CD14-positive monocyte (primary cell): ENCODE results near the gene ADGRF1.

DNA sequence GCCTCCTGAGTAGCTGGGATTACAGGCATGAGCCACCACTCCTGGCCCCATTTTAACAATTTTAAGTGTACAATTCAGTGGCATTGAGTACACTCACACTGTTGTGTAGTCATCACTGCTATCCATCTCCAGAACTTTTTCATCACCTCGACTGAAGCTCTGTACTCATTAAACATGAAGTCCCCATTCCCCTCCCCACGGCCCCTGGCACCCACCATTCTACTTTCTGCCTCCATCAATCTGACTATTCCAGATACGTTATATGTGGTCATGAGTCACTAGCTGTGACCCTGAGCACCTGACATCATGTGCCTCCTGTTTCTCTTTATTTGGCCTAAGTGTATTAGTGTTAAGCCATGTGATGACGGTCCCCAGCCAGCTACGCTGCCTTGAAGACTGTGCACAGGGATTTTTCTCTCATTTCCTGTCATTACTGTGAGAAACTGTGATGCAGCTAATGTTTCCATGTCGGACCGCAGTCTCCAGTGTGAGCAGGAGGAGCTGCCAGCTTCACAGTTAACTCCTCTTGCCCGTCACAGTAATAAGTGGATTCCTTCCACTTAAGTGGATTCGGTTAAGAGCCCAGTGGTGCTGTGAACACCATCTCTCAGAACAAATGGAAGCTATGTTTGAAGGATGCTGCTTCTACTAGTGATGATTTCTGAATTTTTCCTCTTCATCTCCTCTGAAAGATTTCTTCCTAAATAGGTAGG, 9.9 kb upstream of the SPATS1 start:
- CAGE, long polyA plus RNA: no peak

GRCh38 chr6:44445441-44446127, 58.1 kb downstream of the CDC5L start:
- CAGE, long polyA plus RNA: no peak

DNA sequence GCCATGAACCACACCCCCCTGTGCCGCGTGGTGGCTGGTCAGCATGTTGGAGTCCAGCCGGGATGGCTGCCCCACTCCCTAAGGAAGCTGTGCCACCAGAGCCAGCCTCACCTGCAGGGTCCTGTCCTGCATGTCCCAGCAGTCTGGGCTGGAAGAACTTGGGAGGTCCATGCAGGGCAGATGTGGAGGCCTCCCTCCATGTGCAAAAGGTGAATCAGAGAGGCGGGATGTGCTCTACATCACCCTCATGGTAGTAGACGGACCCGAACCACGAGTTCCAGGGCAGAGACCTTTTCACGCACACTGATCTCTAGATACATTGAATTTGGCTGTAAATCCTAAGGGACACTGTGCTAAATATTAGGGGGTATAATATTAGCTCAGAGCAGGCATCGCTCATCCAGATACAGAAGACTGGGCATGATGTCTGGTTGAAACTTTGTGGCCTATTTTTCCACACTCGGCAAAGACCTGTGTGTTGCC, 167.6 kb downstream of the CDC5L start:
- CAGE, long polyA plus RNA: no peak

GRCh38 chr6:44558592-44559171, 171.2 kb downstream of the CDC5L start:
- CAGE, long polyA plus RNA: no peak

DNA sequence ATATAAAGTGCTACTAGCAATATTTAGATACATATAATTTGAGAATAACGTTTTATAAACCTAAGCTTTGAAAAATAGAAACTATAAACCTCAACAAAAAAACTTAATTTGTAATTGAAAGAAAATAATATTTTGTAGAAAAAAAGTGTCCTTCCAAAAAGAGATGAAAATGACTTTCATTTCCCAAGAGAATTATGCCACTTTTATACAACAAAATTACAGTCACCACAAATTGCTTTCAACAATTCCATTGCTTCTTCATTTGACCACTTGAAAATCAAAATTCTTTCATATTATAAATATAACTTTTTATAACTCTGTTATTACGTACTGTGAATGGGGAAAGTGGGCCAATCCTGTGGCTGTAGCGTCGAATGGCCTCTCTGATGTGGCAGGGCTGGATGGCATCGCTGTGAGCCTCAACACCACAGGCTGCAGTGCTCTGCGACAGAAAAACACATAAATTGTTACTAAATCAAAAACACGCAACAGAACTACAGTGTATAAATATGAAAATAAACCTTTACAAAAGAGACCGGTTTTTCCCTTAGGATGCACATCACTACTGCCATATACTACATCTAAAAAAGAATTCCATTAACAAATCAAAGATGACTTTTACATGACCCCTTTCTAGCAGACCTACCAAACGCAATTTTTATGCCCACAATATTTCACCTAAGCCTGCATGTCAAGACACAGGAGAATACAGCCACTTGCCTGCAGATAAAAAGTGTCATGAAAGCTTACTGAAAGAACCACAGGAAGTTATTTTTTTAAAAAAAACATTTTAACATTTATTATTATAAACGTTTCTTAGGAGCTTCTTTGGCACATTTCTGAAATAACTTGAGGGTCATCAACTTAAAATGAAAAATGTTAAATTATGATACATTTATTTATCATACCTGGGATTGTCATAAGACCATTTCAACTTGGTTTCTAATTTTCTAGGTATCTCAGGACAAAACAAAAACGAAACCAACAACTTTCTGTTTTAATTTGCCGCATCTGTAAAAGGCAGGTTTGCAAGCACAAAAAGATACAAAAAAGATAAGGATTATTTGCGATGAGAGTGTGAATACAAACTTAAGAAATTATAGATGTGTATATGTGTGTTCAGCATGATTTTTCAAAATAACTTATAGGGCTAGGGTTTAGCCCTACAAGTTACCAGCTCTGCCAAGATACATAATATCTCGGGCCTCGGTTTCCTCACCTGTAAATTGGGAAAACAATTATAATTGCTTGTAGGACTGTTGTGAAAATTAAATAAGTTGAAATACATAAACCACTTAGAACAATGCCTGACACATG, 395.4 kb upstream of the RUNX2 start:
- CAGE, long polyA plus RNA: no peak

- CAGE, long polyA plus RNA: no peak
Measured at GRCh38 chr6:45062292-45063062, 265.7 kb upstream of the RUNX2 start.

- CAGE, long polyA plus RNA: no peak
Measured at GRCh38 chr6:45421814-45422797, 44.4 kb upstream of the SUPT3H start.

DNA sequence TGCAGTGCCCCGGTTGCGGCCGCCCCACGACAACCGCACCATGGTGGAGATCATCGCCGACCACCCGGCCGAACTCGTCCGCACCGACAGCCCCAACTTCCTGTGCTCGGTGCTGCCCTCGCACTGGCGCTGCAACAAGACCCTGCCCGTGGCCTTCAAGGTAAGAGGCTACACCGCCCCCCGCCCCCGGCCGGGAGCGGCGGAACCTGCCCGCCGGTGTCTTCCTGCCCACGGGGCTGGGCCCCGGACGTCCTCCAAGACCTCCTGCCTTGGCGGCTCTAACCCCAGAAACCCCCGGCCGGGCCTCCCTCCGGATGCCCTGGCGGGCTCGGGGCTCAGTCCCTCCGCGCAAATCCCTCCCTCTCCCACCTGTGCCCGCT, 45.1 kb upstream of the SUPT3H start:
- CAGE, long polyA plus RNA: no peak

- CAGE, long polyA plus RNA: no peak
Measured at GRCh38 chr6:45423178-45423692, 45.5 kb upstream of the SUPT3H start.

- CAGE, long polyA plus RNA: no peak
Measured at GRCh38 chr6:45441833-45442075, 64.0 kb upstream of the SUPT3H start.

- CAGE, long polyA plus RNA: no peak
Measured at GRCh38 chr6:45987837-45988228, 27.8 kb downstream of the CLIC5 start.

GRCh38 chr6:45988577-45989095, 27.0 kb downstream of the CLIC5 start:
- CAGE, long polyA plus RNA: no peak

DNA sequence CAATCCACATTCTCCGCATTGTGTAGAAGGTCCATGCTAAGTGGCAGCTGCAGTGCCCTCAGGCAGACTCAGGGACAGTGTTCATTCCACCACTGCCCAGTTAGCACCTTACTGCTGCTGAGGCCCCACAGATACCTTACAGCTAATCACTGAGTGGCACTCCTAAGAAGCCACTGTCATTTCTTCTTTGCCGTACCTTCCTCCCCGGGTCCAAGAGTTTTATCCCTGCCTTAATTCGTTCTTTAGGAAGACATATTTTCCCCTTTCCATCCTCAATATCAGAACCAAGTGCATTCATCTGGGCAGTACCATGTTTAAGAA, 156.7 kb downstream of the RCAN2 start:
- CAGE, long polyA plus RNA: no peak

- CAGE, long polyA plus RNA: no peak
Measured at GRCh38 chr6:46379189-46379634, 112.0 kb downstream of the RCAN2 start.

DNA sequence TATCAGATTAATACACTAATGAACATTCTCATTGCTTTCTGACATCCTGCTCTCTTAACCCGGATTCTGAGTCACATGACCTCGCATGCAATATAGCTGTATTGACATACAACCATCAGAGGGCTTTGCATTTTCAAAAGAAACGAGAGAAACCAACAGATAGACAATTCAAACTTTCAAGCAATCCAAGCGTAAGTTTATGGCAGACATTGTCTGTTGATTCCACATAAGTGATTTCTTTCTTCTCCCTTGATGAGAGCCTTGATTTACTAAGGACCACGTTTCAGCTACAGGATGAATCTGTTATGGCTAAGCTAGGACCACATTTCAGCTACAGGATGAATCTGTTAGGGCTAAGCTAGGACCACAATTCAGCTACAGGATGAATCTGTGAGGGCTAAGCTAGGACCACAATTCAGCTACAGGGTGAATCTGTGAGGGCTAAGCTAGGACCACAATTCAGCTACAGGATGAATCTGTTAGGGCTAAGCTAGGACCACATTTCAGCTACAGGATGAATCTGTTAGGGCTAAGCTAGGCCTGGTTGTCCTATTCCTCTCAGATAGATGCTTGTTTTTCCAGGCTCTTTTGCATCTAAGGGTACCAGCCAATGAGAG, 63.5 kb downstream of the RCAN2 start:
- CAGE, long polyA plus RNA: no peak

- CAGE, long polyA plus RNA: no peak
Measured at GRCh38 chr6:46510516-46511006, 19.3 kb upstream of the RCAN2 start.

DNA sequence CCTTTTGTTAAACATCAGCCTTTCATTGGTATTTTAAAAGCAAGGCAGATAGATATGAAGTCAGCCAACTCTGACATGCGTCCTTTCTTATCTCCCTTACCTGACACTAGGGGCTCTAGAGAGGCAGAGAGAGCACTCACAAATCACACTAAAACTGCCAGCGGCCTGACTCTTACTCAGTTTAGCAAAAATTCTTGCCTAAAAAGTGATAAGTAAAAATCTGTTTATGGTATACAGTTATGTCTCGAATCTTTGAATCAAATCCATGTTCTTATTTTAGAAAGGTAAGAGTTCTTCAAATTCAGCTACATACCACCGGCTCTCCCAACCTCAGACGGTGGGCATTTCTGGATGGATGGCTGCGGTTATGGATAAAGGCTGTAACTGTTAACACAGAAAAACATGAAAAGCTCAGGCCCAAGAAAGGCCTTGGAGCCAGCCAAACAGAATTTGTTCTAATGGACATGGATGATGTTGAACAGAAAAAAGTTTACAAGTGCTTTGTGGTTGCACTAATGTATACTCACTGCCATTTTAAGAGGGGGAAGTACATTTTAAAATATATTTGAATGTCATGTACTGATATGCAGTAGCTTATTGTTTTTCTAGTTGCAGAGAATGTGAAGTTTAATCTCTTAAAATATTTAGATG, 10.2 kb upstream of the TDRD6 start:
- CAGE, long polyA plus RNA: no peak

- CAGE, long polyA plus RNA: no peak
Measured at GRCh38 chr6:46903241-46903691, 18.5 kb downstream of the ADGRF5 start.

- CAGE, long polyA plus RNA: no peak
Measured at GRCh38 chr6:47041993-47042621, at the start of gene ADGRF1. Gene ADGRF1 (minus strand): TSS chr6:47042332.

DNA sequence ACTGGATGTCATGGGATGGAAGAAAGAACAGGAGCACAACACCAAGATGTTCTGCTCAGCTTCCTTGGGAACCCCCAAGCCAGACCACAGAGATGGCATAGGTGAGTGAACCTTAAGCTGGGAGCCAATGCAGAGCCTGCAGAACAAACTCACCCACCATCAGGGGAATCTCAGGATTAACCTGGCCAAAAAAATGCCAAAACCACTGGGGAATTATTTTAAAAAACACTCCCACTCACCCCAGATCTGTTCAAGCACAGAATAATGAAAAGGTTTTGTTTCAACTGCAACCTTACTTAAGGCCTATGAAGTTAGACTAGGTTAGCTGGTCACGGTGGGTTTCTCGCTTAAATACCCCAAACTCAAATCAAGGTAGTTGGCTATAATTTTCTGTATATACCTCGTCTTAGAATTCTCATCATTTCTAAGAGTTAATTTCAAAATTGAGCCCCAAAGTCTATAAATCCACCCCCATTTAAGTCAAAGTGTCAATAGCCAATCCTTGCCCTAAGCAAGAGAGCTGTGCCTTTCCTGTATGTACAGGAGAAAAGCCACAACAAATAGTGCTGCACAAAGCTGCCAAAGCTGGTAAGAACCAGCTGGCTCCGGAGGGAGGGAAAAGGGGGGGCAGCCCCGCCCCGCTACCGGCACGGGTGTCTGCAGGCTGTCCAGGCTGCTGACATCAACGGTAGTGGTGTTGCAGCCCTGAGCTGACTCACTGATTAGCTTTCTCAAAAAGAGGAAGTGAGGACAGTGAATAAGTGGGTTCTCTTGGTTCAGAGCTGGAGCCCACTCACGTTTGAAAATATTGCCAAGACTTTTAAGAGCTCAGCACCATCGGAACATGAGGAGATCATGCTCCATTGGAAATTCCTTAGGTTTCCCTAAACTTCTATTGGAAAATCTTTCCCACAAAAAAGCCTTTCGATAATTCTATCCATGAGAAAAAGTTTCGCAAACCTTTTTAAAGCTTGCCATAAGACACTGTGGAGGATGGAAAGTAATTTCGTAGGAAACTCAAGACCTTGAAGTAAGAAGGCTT, 67.4 kb downstream of the TNFRSF21 start:
- CAGE, long polyA plus RNA: no peak